GM23338 (cell line): ENCODE results near the genes ABAT and CARHSP1.

- PRO-cap = no peak
- RAMPAGE, long total RNA = no peak
Measured at GRCh38 chr16:4880844-4881480, 33.7 kb downstream of the UBN1 start.

GRCh38 chr16:5024782-5025459 is 8.8 kb downstream of the NAGPA start:
- PRO-cap = no peak
- RAMPAGE, long total RNA = no peak

DNA sequence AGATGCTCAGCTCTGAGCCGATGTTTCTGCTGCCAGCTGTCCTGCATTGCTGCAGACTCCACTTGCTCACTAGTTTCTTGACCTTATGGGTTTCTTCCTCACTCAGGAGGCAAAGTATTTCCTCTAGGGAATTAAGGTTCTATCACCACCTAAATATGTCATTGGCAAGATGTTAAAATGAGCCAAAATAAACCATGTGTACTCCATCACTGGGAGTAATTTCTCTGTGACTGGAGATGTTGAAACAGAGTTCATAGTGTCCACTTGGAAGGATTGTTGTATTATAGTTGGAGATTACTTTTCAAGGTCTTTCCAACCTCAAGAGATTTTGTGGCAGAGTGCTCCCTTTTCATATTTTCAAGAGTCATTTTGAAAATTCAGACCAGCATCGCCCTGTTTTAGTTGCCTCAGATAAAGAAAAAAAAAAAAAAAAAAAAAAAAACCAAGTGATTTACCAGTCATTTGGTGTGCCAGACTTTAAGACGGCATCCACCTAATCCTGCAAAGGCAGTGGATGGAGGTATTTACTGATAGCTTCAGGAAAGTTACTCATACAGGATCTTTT is 1255.1 kb downstream of the TMEM114 start:
- PRO-cap = no peak
- RAMPAGE, long total RNA = no peak

DNA sequence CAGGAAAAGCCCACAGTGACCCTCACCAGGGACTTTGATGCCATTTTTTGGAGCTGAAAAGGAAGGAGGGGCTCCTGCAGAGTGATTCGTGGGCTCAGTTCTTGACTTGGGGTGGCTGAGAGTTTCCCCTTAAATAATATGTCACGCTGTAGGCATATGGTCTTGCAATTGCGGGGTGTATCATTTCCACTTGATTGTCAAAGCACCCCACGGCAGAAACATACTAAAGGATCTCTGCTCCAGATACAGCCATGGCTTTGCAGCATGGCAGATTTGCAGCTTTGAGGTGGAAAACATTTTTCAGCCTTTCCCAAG is 1238.4 kb downstream of the TMEM114 start:
- PRO-cap = no peak
- RAMPAGE, long total RNA = no peak

DNA sequence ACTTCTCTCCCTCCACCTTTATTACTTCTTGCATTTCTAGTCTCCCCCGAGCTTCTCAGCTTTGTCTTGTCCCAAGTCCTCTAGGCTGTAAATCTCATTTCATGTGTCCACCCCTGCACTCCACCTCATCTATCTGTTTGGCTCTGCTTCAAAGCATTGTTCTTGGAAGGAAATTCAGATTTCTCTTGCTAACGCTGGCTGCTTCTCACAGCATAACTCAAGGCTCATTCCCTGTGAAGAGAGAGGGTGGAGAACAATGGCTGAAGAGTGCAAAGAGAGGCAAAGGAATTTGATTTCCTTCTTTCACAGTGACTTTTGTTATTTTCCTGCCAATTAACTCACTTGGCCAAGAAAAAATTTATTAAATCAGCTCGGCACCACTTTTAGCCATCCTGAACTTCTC is 476.5 kb downstream of the TMEM114 start:
- PRO-cap = no peak
- RAMPAGE, long total RNA = no peak

- PRO-cap = bidirectional peak, plus-strand start at chr16:8572850, minus-strand start at chr16:8572748; bidirectional peak, plus-strand start at chr16:8573136, minus-strand start at chr16:8572994
- RAMPAGE, long total RNA = no peak
Measured at GRCh38 chr16:8572475-8573562, 17.5 kb downstream of the TMEM114 start.

GRCh38 chr16:8673855-8674969 is at the start of gene ABAT:
Gene ABAT (plus strand): TSS chr16:8674617.
- PRO-cap = bidirectional peak, plus-strand start at chr16:8674212, minus-strand start at chr16:8674139; bidirectional peak, plus-strand start at chr16:8674621, minus-strand start at chr16:8674382
- RAMPAGE, long total RNA = no peak

- PRO-cap = unidirectional peak, minus-strand start at chr16:8713702; unidirectional peak, minus-strand start at chr16:8713800
- RAMPAGE, long total RNA = no peak
Measured at GRCh38 chr16:8713447-8714013, 39.1 kb downstream of the ABAT start.

GRCh38 chr16:8816555-8817401 is 19.1 kb downstream of the PMM2 start:
- PRO-cap = no peak
- RAMPAGE, long total RNA = no peak

DNA sequence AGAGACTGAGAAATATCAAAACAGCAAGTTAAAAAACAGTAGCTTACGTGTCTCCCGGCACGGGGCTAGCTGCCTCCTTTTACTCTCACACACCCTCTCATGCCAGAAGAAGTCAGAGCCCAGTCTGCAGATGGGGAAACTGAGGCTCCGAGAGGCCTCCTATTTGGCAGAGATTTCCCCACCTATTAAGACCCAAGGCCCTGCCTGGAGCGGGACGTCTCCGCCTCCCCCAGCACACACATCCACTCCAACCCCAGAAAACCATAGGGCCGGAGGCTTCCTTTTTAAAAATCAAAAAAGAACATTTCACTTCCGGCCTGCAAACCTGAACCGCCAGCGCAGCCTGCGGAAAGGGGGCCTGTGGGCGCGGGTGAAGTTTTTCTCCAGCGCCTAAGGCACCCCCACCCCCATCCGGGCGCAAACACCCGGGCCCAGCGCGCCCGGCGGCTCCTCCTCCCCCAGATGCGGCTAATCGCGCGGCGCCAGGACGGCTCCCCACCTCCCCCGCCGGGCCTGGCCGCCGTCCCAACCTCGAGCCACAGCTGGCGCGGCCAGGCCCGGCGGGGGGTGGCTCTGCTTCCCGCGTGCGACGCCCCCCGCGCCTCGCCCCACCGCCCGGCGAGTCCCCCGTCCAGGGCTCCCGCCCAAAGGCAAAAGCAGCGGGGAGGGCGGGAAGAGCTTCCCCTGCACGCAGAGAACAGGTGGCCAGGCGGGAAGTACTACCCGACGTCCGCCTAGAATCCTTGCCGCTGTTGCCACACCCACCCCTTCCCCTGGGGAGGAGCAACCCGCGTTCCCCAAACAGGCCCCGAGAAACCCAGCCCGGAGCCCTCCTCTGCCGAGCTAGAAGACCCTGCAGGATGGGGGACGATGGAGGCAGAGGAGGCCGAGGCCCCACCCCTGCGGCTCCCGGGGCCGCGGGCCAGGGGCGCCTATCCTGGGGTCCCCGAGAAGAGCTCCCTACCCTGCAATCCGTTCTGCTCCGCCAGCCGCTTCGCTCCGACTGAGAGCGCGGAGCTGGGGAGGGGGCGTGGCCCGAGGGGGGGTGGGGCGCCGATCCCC is at the start of gene CARHSP1:
Gene CARHSP1 (minus strand): TSS at position 1,005 of the 1,062 bp plus-strand sequence.
- PRO-cap = bidirectional peak, plus-strand start at position 461 of the sequence, minus-strand start at position 393 of the sequence; bidirectional peak, plus-strand start at position 846 of the sequence, minus-strand start at position 754 of the sequence; bidirectional peak, plus-strand start outside the sequence, minus-strand start at position 1,005 of the sequence
- RAMPAGE, long total RNA = start-site peak on the minus strand centred at position 997 of the sequence, 20 bp wide, 189 and 167 reads in 2 replicates

DNA sequence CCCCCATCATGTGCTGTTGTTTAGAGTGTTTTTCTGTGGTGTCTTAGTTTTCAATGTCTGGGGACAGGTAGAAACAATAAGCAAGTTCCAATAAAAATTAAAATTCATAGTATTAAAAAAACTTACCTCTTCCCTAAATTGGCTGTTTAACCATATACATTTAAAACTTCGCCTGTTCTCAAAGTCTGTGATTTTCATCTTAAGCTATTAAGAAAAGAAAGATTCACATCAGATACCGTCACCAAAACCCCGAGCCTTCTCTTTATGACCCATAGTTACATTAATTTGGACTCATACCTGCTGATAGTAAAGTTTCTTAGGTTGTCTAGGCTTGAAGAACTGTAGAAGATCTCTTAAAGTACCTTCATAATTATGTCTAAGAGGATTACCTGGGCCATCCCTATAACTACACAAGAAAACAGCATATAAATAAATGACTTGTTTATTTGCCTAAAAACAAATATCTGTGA is 16.1 kb downstream of the LITAFD start:
- PRO-cap = no peak
- RAMPAGE, long total RNA = no peak

DNA sequence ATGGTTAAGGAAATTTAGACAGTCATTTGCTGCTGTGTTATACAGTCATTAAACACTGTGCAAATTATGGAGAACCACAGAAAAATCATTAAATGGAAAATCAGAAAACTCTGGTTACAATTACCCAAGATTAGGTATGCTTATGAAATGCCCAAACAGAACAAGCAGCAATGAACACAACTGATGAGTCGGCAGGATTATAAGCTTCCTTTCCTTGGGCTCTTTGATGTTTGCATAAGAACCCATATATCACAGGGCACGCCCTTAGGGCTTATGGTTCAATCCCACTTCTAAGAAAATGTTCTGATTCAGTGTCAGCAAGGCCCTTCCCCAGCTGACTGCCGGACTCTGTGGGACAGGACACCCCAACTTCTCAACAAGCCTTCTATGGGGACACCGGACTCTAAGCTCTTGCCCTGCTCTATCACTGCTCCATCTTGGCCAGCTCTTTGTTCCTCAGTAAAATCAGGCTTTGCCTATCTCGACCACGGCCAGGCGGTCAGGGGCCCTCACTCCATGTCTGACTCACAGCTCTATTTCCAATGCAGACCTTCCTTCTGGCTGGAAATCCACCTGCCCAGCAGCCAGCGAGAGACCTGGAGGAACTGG is 26.7 kb downstream of the LITAFD start:
- PRO-cap = no peak
- RAMPAGE, long total RNA = no peak

- PRO-cap = no peak
- RAMPAGE, long total RNA = no peak
Measured at GRCh38 chr16:8930063-8930621, 33.6 kb downstream of the USP7 start.

GRCh38 chr16:8938898-8939496 is 24.7 kb downstream of the USP7 start:
- PRO-cap = no peak
- RAMPAGE, long total RNA = no peak

DNA sequence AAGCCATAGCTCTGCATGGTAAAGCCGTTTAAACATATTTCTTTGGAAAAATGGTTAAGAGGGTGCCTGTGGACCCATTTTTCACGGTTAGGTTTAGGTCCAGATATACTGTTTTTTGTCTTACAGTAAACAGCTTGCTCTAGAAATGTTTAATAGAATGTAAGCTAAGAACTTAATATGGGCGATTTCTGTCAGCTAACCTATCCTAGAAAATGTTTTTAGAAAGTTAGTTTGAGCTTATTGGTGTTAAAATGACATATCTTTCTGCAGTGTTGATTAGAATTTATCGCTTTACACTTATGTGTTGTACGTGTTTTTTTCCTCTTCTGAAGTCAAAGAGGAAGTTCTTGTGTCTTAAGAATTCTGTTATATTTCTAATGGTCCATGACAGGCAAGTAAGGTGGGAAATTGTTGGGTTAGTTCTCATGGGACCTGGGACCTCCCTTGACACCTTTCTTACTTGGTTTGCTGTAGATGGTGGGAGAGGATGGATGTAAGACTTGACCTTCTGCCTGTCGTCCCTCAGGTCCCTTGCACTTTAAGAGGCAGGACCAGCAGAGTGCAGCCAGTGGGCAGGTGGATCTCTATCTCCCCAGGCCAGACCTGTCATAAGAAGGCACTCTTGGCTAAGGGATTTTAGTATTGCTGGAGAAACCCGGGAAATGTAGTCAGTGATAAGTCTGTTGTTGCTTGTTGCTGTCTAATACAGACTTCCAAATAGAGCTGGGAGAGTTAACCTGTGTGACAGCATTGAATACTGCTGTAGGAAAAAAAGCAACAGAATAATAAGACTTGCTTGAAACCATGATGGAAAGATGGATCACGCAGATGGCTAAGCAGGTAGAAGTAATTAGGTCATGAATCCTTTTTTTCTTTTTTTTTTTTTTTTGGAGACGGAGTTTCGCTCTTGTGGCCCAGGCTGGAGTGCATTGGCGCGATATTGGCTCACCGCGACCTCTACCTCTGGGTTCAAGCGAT is 12.1 kb downstream of the HAPSTR1 start:
- PRO-cap = no peak
- RAMPAGE, long total RNA = no peak

GRCh38 chr16:9104337-9105003 is 13.0 kb downstream of the HAPSTR1 start:
- PRO-cap = no peak
- RAMPAGE, long total RNA = no peak

GRCh38 chr16:9113367-9114537 is 22.3 kb downstream of the HAPSTR1 start:
- PRO-cap = no peak
- RAMPAGE, long total RNA = no peak

DNA sequence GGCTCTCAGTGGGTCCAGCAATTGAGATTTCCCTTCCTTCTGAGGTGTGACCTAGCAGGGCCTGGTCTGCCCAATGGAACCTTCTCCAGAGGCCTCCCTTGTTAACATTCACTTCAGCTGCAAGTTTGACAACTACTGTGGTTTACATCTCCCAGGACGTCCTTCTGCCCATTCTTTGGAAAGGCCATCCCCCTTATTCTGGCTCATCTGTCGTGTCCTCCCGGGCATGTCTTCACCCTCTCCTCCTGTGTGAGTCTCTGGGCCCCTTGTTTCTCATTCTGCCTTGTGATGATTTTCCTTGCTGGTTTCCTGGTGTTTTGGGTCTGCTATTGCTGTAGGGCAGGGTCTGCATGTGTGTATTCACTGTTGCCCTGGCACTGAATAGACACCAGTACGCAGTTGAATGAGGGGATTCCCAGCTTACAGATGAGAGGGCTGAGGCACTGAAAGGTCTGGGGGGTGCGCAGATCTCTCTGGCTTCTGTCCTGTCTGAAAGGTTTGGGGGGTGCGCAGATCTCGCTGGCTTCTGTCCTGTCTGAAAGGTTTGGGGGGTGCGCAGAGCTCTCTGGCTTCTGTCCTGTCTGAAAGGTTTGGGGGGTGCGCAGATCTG is 34.6 kb downstream of the HAPSTR1 start:
- PRO-cap = no peak
- RAMPAGE, long total RNA = no peak

DNA sequence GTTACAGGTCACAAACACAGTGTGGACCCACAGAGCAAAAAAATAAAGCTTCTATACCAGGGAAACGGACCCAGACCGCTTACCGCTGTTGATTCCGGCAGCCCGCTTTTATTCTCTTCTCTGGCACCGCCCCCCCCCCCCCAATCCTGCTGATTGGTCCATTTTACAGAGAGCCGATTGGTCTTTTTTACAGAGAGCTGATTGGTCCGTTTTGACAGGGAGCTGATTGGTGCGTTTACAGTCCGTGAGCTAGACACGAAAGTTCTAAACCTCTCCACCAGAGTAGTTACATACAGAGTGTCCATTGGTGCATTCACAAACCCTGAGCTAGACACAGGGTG is 92.2 kb downstream of the HAPSTR1 start:
- PRO-cap = no peak
- RAMPAGE, long total RNA = no peak

- PRO-cap = no peak
- RAMPAGE, long total RNA = no peak
Measured at GRCh38 chr16:9287081-9287718, 195.8 kb downstream of the HAPSTR1 start.